ENCODE measurements around the gene CHMP6.

GRCh38 chr17:80265110-80265881 is 4.6 kb downstream of the RNF213 start:
- PRO-cap: no peak

DNA sequence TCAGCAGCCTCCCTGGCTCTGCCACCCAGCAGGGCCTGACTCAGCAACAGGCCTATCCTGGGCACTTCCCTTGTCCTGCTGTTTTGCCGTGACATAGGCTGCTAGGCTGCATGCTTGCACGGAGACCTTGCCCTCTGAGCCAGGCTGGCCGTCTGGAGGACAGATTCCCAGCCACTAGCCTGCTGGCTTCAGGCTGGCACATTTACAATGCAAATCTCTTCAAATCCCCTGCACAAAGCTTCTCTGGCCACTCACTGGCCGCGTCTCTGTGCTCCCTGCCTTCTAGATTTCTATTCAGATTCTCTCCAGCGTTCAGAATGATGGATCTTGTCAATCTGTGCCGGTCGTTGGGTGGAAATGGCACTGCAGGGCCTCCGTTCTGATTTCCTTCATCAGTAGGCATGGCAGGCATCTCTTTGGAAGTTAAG is 9.6 kb downstream of the RNF213 start:
- PRO-cap: no peak

DNA sequence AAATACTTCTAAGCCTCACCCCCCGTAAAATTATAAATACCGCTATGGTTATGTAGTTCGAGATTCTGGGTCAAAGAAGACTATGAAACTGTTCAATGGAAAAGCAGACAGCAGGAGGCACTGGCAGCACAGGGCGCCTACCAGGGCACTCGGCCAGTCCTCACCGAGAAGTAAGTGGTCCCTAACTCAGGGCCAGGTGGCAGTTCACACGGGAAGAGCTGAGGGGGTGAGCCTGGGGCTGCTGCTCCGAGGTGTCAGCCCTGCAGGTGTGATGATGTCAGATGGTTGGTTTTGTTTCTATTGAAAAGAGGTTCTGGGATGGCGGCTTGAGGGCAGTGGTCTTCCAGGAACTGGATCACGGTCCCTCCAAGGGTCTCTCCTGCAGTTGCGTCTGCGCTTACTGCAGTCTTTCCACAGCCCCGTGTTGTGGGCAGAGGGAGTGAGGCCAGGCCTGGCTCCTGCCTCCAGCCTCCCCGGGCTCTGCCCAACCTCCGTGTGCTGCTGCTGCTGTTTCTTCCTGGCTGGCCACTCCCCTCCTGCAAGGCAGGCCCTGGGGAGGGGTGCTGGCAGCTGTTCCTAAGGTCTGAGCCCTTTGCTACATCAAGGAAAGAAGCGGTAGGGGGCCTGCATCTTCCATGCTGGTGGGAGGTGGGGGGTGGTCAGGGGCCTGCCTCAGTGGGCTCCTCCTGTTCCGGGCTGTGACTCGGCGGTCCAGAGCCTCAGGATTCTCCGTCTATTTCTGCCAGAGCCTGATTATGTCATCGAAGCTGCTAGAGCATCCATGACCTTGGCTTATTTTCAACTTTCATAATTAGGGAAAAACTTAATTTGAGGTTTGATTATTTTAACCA is 22.6 kb downstream of the RNF213 start:
- PRO-cap: no peak

DNA sequence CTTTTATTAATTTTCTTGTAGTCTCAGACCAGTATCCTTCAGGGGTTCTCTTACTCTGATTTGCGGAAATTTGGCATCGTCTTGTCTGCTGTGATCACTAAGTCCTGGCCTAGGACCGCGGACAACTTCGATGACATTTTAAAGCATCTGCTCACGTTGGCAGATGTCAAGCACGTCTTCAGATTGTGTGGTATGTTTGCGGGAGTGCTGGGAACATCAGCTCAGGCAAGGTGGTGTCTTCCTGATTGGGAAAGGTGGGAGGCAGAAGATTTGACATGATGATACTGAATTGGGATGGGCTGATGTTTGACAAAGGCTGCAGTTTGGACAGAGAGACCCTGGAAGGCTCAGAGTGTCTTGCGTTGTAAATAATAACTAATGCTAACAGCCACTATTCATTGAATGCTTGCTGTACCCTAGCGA is 64.4 kb downstream of the RNF213 start:
- PRO-cap: no peak

GRCh38 chr17:80381540-80382160 is 33.3 kb upstream of the ENDOV start:
- PRO-cap: no peak

DNA sequence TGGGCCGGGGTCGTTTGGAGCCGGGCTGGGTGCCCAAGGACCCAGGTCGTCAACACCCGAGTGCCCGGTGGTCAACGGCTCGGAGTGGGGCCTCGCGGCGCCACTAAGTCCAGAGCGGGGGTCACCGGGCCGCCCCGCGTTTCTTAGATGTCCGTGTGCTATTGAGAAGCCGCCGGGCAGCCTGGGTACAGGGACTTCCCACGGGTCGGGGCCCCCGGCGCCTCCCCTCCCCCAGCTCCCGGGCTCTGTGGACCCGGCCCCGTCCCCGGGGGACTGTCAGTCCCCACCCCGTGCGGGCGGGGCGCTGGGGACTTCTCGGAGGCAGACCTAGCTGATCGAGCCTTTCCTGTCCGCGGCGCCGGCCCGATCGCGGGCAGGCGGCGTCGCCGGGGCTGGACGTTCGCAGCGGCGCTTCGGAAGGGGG is 613 bp upstream of the NPTX1 start:
- PRO-cap: no peak

DNA sequence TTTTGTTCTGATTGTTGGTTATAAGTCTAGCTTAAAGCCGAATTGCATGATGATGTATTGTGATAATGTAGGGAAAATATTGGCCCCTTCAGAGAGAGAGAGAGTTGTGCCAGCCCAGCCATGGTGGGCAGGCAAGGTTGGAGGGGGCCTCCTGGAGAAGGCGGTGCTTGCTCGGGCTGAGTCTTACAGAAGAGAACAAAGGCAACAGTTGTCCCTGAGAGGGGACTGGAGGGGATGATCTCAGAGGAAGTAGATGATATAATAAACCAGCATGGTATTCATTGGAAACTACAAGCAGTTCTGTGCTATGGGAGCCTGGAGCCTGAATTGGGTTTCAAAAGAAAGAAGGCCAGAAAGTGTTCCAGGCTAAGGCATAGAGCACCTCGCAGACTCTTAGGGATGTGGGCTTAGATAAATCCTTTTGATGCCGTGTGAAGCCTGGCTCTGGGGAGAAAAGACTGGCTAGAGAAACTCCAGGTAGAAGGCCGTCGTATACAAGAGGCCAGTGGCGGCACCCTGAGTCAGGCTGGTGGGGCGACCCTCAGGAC is 173.9 kb downstream of the RPTOR start:
- PRO-cap: no peak

- PRO-cap: no peak
These were observed 206.3 kb upstream of the CHMP6 start for GRCh38 chr17:80785310-80785861.

GRCh38 chr17:80832878-80833662 is 158.6 kb upstream of the CHMP6 start:
- PRO-cap: bidirectional peak, plus-strand start at chr17:80833101, minus-strand start at chr17:80832971; bidirectional peak, plus-strand start at chr17:80833409, minus-strand start at chr17:80833218

GRCh38 chr17:80834009-80834805 is 157.4 kb upstream of the CHMP6 start:
- PRO-cap: bidirectional peak, plus-strand start at chr17:80834347, minus-strand start at chr17:80834369

- PRO-cap: no peak
These were observed 99.5 kb upstream of the CHMP6 start for GRCh38 chr17:80892060-80892540.

DNA sequence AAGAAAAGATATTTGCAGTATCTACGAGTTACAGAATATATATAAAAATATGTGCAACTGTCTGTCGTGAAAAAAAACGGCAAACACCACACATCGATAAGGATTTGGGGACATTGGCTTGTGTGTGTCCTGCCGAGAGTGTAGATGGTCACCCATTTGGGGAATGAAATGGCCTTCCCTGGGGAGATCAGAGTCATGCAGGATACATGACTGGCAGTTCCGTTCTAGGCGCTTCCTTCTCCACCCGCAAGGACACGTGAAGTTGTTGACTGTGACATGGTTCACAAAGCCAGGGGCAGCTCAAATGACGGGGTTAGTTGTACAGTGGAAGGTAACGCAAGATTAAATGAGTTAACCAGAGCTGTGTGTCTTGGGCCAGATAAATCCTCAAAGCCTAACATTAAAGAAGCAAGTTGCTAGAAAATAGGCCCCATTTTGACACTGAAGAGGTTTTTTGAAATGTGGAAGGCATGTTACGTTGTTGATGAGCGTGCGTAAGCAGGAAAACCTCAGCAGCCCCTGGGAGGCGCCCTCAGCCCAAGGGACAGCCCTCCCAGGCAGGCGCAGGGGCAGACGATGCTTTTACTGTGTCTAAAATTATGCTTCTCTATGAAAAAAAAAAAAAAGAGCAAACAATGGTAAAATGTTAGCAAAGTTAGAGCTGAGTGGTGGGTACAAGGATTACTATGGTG is 35.9 kb upstream of the CHMP6 start:
- PRO-cap: no peak

DNA sequence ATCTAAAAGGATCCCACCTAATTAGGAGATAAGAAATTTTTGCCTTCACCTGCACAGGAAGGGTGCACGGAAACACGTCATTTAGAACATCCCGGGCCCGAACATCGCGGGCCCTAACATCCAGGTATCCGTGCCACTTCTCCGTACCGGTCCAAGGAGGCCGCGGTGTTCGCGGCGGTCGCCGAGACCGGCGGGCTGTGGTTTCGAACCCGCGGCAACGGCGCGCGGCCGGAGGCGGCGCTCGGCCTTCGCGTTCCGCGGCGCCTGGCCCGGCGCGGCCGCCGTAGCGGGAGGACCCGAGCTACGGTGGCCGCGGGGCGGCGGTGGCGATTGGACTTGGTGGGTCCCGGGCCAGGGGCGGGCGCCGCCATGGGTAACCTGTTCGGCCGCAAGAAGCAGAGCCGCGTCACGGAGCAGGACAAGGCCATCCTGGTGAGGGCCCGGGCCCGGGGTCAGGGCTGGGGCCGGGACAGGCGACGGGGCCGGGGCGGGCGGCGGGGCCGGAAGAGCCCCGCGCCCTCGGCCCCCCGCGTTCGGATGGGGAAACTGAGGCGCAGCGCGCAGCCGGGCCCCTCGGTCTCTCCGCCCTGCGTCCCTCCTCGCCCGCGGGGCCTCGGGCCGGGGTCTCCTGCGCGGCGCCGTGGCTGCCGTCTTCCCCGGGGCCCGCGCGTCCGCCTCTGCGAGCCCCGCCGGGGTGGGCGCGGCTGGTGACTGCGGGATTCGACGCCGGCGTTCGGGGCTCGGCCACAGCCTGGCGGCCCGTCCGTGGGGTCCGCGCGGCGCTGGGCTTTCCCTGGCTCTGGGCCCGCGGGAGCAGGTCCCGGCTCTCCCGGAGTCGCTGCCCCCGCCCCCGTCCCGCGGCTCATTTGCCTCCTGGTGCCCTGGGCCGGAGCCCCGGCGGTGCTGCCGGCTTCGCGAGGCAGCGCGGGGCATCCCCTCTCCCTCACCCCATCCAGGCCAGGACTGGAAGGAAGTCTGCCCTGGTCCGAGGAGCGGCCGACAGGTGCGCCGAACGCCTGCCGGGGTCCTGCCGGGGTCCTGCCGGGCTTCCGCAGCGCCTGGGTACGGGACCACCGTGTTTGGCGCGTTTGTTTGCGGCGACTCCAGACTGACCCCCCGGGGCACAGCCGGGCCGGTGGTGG is at the start of gene CHMP6:
TSS of gene CHMP6 (plus strand) at position 292 of the 1,142 bp plus-strand sequence.
- PRO-cap: bidirectional peak, plus-strand start at position 304 of the sequence, minus-strand start at position 259 of the sequence

DNA sequence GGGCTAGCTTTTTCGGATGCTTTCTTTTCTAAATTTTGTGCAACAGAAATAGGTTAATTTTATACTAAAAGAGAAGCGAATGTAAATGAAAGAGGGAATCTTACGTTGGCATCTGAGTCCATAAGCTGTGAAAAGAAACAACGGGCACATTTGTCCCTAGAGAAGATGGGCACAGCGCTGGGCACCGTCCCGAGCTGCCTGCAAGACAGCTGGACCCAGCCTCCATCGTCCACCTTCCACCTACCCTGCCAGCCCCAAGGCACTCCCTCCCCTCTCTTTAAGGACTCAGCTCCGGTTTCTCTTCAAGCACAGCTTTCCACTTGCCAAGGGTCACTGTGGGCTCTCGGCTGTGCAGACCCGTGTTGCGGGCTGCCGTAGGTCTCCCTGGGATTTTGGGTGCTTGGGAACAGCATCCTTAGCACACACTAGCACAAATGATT is 1.2 kb downstream of the CHMP6 start:
- PRO-cap: no peak

DNA sequence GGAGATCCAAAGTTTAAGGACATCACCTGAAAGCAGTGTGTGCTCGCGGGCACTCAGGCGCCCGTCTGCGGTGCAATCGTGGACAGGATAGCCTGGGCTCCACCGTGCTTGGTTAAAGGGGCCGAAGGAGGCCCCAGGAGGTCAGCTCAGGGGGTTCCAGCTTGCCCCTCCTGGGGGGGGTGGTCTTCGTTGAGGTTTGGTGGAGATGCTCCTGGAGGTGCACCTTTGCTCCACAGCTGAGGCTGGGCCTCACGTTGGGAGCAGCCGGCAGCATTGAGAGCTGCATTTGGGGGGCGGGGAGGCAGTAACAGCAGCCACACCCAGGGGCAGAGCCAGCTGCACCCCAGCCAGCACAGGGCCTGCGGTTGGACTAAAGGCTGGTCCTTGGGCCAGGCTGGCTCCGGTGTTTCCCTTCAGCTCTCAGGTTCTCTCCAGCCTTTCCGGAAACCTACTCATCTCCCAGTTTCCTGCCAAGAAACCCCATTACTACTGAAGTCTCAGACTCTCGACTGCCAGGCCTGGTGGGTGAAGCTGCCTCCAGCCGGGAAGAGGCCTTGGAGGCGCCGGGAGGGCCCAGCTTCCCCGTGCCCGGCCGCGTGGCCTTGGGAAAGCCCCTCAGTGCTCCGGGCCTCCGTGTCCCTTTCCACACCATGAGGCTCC is 14.2 kb upstream of the BAIAP2 start:
- PRO-cap: no peak

GRCh38 chr17:81044550-81045431 is 9.8 kb downstream of the BAIAP2 start:
- PRO-cap: no peak

GRCh38 chr17:81058887-81059627 is 24.1 kb downstream of the BAIAP2 start:
- PRO-cap: no peak

DNA sequence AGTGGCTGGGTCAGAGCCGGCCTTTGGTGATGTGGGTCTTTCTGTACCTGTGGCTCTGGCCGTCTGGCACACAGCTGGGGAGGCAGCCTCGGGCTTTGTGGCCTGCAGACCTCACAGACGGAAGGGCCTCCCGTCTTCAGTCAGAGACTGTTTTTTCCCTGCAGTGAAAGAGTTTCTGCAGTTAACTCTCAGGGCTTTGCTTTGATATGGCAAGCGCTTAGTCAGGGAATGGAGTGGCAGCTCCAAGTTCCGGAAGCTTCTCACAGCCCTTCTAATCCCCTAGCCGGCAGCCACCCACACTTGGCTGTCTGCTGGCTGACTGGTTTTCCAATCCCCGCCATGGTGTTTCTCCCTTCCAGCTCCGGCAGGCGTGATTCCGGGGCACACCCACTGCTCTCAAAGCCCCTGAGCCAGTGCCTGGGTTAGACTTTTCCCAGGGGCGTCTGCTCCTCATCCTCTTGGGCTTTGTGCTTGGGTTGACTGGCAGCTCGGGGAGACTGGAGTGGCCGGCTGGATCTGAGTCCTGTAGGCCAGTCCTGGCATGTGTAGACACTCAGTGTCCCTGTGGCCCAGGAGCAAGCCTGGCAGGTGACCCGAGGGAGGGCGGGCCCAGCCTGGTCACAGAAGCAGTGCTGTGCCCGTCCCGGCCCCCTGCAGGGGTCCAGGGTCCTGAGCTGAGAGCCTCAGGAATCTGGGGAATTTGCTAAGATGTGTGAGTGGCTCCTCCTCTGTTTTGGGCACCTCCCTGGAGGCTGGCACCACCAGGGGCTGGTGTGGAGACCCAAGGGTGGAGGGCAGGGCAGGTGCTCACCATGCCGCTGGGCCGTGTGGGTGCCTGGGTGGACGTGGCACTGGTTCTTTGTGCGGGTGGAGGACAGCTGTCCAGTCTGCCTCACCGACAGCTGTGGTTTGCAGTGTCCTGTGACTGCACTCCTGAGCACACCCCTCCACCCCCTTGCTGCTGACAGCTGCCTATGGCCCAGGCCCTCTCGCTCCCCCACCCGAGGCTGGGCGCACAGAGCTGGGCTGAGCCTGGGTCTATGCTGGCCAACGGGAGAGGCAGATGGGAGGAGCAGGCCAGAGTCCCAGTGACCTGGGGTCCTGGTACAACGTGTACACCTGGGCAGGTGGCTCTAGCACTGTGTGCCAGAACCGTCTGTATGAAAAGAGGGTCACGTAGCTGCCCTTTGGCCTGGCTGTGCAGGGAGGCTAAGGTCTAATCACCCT is 30.1 kb downstream of the BAIAP2 start:
- PRO-cap: no peak

GRCh38 chr17:81101400-81101749 is 63.9 kb upstream of the PVALEF start:
- PRO-cap: no peak

GRCh38 chr17:81120136-81120778 is 45.0 kb upstream of the PVALEF start:
- PRO-cap: no peak

All from bile duct (tissue), 1 donor.